Temporal lobe (tissue), 2 donors: ENCODE data around the gene AK3.

DNA sequence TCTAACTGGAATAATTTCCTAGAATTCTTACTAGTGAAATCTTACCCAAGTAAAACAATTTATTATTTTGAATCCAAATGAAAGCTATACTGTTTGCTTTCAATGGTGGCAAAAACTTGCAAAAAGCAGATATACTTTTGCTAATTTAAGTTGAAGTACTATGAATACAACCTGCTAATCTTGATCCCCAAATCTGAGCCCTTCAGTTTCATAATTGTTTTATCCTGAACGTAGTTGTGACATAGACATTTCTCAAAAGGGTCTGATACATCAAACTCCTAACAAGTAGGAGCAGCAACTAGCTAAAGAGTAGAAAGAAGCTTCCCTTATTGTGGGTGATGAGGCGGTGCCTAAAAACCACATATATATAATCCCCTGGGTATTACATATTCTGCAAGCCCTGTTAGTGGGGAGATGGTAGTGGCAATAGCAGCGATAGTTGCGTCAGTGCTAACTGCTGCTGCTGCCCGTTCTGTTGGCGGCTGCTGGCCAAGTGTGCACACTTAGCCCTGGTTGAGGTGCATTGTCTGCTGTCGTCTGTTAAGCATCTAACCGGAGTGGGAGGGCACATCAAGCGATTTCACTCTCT is 35.7 kb downstream of the VLDLR start:
- RAMPAGE, long total RNA = no peak

- RAMPAGE, long total RNA = no peak
These were observed 10.5 kb downstream of the KCNV2 start for GRCh38 chr9:2727775-2728239.

GRCh38 chr9:2728240-2728539 is 10.9 kb downstream of the KCNV2 start:
- RAMPAGE, long total RNA = no peak

- RAMPAGE, long total RNA = no peak
These were observed 43.9 kb downstream of the KCNV2 start for GRCh38 chr9:2761071-2761736.

DNA sequence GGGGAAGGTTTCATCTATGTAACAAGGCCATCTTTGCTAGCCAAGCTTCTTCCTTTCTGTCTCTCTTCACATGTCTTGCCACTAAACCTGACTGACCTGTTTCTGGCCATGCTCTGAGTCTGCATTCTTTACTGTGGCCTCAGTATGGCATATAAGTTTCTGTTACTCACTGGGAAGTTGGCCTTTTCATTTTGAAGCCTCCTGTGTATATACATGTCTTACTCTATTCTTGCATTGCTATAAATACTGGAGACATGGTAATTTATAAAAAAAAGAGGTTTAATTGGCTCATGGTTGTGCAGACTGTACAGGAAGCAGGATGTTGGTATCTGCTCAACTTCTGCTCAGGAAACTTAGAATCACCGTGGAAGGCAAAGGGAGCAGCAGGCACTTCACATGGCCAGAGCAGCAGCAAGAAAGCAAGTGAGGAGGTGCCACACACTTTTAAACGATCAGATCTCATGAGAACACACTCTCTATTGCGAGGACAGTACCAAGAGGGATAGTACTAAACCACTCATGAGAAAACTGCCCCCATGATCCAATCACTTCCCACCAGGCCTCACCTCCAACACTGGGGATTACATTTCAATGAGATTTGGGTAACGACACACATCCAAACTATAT is 48.1 kb downstream of the KCNV2 start:
- RAMPAGE, long total RNA = no peak

- RAMPAGE, long total RNA = no peak
These were observed 26.0 kb downstream of the PUM3 start for GRCh38 chr9:2817820-2818349.

DNA sequence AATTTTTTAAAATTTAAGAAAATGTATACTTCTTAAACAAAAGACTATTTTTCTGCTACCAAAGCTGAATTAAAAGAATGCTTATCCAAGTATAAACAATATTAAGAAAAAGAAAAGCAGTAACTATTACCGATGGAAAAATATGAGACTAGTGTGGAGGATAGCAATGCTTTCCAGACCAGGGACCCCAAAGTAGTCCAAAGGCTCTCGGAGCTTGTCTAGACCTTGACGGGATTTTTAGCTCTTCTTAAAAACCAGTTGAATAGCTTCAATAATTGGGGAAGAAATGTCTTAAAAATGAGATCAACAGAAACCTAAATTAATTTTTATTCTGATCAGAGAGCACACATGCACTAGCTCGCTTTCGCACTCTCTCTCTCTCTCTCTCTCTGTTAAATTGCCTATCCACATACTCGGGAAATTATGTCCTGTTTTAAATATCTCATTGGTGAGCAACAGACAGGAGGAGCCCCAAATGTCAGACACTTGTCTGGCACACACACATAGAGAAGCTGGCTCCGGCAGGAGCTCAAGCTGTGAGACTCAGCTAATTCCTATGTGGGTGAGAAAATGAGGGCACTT is 9.4 kb downstream of the RFX3 start:
- RAMPAGE, long total RNA = no peak

- RAMPAGE, long total RNA = no peak
These were observed 1.8 kb upstream of the RFX3 start for GRCh38 chr9:3527615-3527953.

GRCh38 chr9:3721864-3722210 is 196.0 kb upstream of the RFX3 start:
- RAMPAGE, long total RNA = no peak

GRCh38 chr9:4035322-4036292 is 264.3 kb downstream of the GLIS3 start:
- RAMPAGE, long total RNA = no peak

DNA sequence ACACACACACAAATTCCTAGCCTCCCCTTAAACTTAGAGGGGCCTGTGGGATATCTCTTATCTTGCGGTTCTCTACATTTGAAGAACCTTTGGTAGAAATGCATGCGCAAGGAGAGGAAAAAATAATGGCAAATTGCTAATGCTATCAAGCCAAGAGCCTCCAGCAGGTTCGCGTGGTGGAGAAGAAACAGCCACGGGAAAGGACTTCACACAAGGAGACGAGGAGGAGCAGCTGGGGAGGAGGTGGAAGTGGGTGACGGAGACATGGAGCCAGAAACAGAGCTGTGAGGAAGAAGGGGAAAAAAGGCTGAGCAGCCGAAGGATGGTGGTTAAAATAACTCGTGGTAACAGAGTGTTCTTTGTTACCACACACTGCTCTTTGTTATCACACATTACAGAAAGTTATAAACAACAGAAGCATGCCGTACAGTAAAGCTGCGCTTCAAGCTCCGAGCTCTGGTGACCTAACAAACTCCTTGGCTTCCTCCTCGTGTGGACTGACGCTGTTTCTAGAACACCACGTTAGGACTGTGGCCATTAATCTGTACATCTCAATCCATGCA is 215.5 kb downstream of the GLIS3 start:
- RAMPAGE, long total RNA = no peak

- RAMPAGE, long total RNA = no peak
These were observed 144.6 kb downstream of the GLIS3 start for GRCh38 chr9:4155075-4155899.

DNA sequence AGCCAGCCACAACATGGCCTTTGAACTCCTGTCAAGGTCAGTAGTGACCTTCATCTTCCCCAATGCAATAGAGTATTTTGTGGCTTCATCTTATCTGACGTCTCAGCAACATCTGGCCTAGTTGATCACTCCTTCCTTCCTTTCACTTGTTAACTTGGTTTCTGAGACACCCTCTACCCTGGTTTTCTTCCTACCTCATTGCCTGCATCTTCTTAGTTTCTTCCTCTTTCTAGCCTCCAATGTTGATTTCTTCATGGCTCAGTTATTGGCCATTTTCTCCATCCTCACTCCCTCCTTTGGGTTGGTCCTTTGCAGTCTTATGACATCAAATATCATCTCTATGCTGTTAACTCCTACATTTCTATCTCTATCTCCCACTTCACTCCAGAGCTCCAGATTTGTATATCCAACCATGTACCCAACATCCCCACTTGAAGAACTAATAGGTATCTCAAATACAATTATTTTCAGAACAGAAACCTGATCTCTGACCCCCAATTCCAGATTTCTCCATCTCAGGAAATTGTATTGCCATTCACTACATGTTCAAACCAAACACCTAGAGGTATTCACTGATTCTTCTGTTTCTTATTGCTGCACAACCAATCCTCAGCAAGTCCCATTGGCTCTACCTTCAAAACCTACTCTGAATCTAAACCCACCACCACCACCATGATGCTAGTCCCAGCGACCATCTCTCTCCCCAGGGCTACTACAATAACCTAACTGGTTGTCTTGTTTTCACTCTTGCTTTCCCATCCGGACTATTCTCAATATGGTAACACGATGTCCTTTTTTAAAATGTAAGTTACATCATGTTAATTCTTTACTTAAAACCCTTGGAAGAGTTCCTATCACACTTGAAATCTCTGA is 36.0 kb downstream of the GLIS3 start:
- RAMPAGE, long total RNA = no peak

GRCh38 chr9:4301963-4302688 is 2.3 kb upstream of the GLIS3 start:
- RAMPAGE, long total RNA = no peak

GRCh38 chr9:4489412-4489883 is 820 bp upstream of the SLC1A1 start:
- RAMPAGE, long total RNA = no peak

GRCh38 chr9:4503002-4503647 is 12.9 kb downstream of the SLC1A1 start:
- RAMPAGE, long total RNA = no peak

DNA sequence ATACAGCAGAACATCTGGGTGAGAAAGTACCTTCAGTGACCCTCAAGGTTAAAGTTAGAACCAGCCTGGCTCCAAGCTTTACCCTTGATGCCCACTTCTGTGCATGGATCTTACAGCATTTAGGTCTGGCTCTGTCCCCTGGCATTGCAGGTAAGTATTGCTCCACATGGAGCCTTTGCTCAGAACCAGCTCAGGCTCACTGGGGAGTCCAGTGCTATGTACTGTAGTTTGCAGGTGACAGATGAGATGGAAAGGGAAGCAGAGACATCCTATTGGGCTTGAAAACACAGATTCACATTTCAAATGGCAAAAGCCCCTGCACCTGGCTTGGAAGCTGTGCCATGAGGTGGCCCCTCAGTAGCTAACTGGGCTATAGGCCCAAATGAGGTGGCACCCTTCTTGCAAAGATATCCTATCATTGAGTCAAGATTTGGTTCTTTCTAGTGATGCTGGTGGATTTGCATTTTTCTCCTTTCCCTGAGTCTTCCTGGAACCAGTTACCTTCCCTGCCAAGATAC is 78.1 kb upstream of the PLPP6 start:
- RAMPAGE, long total RNA = no peak

DNA sequence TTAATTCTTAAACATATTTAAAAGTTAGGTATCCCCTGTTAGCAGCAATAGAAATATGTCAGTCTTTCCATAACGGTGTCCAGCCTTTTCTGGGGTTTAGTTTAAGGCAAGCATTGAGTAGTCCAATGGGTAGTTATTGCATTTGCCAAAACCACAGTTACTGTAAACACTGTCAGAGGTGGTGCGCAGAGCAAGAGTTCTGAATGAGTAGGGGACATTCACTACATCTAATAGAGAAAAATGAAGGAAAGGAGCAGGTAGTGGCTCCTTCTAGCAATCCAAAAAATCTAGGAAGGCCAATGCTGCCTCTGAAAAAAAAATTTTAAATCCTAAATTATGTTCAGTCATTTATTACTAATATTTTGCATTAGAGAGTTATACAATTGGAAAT is 630 bp upstream of the SPATA6L start:
- RAMPAGE, long total RNA = no peak

DNA sequence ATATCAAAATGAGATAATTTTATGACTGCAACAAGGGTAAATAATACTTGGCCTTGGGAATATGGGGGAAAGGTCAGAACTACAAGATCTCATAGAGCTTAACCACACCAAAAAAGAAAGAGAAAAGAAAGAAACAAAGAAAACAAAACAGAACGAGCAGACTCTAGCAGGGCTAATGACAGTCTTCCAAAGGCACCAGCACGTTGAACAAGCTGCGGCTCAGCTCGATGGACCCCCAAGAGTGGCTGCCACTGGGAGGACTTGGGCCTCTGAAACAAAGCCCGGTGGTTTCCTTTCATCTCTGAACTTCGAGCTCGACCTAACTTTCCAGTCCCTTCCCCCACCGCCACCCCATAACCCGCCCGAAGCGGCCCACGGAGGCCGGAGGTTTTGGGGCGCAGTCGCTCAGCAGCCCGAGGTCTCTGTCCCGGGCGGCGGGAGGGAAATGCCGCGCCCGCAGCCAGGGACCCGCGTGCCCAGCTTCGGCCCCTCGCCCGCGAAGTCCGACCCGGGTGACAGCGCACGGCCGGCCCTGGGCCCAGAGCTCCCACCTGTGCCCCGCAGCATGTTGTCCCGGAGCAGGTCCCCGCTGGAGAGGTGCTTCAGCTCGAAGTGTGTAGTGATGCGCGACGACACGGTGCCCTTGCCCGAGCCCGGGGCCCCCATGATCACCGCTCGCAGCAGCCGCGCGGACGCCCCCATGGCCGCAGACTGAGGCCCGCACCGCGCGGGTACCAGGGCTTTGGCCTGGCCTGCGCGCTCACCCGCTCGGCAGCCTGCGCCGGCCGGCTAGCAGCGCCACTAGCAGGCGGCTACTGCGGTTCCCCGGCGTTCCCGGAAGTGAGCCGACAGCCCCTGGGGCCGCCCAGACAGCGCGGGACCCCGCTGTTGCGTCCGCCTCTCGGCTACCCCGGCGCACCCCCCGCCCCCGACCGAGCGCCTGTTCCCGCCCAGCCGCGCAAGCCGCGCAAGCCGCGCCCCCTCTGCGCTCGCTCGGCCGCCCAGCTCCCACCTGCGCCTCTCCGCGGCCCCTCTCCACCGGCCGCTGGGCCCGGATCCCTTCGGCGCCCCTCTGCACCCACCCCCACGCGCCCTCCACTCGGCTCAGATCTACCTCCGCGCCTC is at the start of gene AK3:
Gene AK3, minus strand, starts transcription at position 817 of the 1,125 bp plus-strand sequence.
- RAMPAGE, long total RNA = no peak

DNA sequence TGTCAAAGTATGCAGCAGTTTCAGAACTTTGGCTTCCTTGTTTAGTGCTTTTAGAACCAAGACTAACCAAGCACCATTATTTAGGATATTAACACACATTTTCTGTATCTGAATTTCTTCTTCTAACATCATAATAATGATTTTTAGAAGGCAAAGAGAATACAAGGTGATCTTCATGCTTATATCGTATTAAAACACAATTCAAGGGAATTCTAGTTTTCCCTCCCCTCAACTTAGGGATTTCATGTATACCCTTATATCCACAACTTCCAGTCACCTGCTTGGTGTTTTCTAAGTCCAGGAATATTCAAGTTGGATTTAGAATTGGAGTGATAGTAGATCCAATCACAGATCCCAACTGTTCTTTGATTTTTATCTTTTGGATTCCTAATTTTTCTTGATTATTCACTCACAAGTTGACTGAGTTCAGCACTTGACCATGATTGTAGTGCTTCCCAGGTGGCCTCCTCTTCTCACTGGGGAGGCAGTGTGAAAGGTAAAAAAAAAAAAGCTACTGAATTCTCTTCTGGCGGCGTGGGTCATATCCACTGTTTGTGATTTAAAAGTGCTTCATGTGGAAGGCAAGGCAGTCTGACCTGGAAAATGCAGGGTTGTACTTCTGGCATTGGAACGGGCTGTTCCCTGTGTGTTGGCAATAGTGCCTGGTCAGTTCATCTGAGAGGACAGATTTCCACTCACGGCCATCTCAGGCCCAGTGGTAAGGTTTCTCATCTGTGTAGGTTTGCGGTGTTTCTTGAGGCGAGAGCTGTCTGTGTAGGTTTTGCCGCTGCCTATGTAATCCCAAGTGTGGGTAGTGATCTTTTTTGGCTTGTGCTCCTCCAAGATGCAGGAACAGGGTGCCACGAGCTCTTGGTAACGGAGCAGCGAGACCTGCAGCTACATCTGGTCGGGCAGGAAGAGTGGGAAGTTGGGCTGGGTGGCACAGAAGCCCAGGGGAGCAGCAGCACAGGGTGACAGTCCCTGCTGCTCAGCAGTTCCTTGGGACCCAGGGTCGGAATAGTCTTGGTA is 10.8 kb downstream of the RCL1 start:
- RAMPAGE, long total RNA = no peak